ENCODE results near the genes PNLDC1 and SLC22A1.

GRCh38 chr6:158861720-158862432, 42.7 kb upstream of the EZR start:
- PRO-cap, result no peak

DNA sequence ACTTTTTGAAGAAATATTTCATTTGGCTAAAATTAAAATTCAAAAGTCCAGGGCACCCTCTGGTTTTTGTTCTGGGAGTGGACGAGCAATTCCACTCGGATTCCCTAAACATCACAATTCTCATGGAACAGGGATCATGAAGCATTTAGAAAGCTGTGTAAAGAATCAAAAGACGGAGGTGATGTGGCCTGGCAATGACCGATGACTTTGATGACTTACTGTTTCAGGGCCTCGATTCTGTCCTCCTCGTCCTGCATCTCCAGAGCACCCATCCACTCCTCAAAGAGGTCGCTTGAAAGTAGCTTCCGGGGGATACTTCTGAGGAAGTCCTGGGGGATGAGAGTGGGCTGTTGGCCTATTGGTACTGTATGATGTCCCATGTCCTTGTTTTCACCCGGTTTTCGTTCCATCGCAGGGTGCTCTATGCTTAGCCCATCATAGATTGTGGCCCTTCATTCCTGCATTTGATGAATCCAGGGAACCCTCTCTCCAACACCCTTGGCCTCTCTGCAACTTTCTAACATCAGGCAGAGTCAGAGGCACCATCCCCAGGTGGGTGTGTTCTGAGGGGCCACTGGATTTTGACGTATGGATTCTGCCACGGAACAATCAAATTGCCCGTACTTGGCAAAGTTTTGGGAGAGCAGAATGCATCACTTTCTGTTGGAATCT, 4.2 kb downstream of the TAGAP start:
- PRO-cap, result no peak

DNA sequence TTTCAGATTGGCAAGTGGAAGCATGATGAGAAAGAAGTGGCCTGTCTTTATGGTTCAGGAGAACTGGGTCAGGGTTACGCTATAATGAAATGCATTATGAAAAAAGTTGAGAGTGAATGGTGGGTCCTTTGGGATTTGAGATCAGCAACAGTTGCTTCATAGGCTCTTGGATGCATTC, 1.8 kb downstream of the TAGAP start:
- PRO-cap, result unidirectional peak, plus-strand start at position 106 of the sequence

DNA sequence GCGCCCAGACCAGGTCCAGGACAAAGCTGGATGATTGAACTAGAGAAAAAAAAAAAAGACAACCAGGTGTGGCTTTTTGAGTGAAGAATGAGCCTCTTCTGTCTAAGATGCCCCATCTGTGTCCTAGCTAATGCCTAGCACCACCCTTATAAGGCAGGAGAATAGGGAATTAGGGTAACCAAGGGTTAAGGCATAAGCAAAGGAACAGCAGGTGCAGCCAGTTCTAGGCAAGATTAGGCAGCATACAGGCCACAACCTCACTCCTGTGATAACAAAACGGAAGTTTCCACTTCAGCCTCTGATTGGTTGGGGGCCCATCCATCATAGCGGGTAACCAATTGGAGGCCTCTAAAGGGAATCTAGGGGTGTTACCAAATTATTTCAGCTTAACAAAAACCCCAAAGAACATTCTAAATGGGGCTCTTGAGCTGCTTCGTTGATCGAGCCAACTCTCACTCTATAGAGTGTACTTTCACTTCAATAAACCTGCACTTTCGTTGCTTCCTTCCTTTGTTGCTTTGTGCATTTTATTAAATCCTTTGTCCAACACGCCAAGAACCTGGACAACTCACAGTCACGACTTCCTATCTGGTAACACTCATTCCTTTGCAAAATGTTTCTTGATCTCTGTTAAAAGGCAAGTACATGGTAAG, 61.9 kb upstream of the TAGAP start:
- PRO-cap, result no peak

- PRO-cap, result no peak
Observed at GRCh38 chr6:159119591-159120410, 49.4 kb upstream of the FNDC1 start.

DNA sequence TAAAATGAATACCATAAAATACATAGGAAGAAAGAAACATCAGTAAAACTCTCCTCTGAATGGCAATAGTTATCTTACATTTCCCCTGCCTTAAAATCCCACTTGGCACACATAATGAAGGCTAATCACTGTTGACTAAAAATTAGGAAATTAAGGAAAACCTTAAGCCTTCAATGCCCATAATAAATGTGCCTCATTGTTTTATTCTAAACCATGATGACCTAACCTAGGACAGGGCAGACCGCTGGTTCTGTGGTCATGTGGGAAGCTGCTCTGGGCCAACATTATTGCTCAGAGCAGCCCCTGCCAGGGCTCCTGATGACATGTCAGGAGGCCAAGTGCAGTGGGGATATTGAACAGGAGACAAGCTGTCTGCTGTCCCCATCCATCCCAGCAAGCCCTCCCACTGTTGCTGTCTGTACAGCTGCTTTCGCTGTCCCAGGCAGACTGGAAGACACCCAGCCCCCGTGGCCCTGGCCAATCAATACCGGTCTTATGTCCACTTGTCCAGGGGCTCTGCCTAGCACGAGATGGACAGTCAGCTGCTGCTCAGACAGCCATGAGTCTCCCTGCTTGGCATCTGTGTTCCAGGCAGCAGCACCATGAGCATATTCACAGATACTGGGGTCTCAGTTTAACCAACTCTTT, 43.3 kb upstream of the FNDC1 start:
- PRO-cap, result no peak

DNA sequence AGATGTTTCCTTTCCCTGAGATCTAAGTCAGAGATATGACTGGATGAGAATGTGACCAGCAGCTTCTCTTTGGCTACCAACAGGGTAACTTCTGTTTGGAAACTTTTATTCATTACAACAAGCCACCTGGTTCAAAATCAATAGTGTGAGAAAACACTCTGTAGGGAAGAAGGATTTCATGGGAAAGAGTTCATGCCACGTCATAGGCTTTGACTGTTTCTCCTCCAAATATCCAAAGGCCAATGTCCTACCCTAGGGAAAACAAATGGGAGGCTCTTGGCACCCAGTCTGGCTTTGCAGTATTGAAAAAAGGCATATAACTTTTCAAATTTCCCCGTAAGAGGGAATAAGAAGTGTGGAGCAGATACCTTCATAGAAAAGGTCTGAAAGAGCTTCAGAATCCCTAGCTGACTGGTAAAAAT, 245.5 kb downstream of the FNDC1 start:
- PRO-cap, result no peak

DNA sequence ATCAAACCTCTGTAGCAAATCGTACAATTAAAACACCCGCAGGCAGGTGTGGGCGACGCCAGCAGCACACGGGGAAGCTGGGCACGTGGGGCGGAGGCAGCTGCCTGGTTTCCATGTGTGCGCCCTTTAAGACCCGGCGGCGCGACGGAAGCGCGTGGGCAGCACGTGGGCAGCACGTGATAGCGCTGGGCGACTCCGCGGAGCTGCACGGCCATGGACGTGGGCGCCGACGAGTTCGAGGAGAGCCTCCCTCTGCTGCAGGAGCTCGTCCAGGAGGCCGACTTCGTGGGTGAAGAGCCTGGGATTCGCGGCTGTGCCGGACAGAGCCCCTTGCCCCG, at the start of gene PNLDC1:
Gene PNLDC1, plus strand, starts transcription at position 182 of the 338 bp plus-strand sequence.
- PRO-cap, result no peak

GRCh38 chr6:159983774-159984422, 15.0 kb downstream of the IGF2R start:
- PRO-cap, result no peak

DNA sequence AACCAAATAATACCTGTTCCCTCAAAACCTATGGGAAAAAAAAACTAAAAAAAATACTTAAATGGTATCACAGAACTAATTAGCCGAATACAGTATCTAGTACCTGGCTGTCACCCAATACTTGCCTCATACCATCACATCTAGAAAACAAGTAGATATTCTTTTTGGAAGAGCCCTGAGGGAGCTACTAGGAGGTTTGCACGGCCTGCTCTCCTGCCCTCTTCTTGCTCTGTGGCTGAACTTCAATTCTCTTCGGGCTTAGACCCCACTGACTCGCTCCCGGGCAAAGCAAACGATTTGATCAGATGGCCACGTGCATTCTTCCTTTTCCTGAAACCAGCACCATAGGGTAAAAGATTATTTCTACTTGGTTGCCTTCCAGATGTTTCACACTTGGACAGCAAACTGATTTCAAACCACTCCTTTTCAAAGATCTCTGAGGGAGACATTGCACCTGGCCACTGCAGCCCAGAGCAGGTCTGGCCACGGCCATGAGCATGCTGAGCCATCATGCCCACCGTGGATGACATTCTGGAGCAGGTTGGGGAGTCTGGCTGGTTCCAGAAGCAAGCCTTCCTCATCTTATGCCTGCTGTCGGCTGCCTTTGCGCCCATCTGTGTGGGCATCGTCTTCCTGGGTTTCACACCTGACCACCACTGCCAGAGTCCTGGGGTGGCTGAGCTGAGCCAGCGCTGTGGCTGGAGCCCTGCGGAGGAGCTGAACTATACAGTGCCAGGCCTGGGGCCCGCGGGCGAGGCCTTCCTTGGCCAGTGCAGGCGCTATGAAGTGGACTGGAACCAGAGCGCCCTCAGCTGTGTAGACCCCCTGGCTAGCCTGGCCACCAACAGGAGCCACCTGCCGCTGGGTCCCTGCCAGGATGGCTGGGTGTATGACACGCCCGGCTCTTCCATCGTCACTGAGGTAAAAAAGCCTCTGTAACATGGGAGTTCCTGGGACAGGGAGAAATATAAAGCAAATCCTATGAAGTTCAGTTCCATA, at the start of gene SLC22A1:
Gene SLC22A1, plus strand, starts transcription at position 390 of the 999 bp plus-strand sequence.
- PRO-cap, result no peak

DNA sequence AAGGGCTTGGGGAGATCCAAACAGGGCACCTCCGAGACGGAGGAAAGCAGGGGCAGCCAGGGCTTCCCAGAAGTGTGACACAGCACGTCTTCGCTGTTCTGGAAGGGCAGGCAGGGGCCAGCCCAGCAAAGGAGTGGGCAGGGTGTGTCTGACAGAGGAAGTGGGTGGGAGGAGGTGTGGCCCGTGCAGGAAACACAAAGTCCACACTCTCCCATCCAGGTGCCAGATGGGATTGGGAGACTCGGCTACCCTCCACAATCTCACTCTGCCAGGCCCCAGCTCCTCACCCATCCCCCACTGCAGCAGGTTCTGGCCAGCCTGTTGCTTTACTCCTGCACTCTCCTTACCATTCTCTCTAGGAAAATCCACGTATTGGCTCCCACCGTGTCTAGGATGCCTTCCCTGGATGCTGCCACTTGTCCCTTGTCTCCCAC, 41.8 kb upstream of the SLC22A2 start:
- PRO-cap, result no peak

DNA sequence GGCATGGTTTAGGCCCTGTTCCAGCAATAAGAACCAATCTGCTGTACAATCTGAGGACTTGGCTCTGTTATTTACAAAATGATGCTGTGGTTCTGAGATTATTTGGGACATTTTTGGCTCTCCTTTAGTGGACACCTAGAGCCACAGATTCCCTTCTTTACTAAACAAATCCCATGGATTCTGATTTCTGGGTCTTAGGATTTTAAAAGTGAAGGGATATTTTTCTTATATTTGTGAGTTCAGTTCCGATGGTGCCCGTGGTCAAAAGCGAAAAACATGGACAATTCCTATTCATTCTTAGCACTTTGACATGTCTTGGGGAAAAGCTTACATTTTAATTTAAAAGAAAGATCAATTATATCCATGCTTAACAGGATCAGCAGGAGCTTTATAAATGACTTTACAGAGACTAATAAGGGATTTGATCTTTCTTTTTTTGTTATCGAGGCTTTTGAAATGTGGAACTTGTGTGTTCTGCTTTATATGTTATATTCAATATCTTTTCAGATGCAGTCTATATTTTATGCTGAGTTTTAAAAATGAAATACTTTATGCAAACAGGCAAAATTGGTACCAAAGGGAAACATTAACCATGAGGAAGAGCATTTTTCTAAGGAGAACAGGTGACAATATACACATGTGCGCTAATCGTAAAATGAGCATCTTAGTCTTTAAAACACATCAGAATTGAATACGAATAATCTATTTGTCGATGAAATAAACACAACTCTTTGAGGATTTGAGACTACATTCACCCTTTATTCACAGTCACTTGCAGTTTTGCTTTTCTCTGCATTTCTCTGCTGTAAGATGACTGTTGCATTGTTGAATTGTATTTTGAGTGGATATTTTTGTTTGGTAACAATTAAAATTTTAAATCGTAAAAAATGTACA, 103.8 kb downstream of the SLC22A3 start:
- PRO-cap, result no peak

- PRO-cap, result no peak
Observed at GRCh38 chr6:160704679-160705275, 2.7 kb downstream of the PLG start.

- PRO-cap, result no peak
Observed at GRCh38 chr6:160707238-160707476, 5.1 kb downstream of the PLG start.

DNA sequence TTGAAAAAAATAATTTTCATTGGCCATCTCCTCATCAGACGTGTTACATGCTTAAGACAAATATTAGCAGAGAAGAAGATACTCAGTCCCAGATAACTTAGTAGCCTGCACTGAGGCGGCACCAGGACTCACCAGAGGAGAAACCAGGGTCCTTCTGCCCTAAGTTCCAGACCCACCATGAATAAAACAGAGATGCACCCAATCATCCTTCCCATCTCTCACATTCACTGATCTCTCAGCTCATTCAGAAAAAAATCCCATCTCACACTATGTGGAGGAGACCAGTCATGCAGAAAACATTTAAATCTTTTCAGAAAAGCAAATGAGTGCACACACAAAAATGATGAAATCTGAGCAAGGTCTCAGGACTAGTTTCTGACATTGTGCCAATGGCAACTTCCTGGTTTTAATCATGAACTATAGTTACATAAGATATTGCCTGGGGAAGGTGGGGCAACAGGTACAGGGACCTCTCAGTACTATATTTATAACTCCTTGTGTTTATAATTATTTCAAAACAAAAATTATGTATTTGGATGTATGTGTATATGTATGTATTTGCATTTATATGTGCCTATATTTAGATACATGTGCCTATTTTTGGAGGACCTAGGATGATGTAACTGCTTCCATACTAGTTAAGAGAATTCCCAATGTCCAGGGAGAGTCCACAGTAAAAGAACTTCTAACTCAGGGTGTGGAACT, 71.8 kb upstream of the MAP3K4 start:
- PRO-cap, result no peak

- PRO-cap, result no peak
Observed at GRCh38 chr6:161029497-161030072, 38.0 kb downstream of the MAP3K4 start.

DNA sequence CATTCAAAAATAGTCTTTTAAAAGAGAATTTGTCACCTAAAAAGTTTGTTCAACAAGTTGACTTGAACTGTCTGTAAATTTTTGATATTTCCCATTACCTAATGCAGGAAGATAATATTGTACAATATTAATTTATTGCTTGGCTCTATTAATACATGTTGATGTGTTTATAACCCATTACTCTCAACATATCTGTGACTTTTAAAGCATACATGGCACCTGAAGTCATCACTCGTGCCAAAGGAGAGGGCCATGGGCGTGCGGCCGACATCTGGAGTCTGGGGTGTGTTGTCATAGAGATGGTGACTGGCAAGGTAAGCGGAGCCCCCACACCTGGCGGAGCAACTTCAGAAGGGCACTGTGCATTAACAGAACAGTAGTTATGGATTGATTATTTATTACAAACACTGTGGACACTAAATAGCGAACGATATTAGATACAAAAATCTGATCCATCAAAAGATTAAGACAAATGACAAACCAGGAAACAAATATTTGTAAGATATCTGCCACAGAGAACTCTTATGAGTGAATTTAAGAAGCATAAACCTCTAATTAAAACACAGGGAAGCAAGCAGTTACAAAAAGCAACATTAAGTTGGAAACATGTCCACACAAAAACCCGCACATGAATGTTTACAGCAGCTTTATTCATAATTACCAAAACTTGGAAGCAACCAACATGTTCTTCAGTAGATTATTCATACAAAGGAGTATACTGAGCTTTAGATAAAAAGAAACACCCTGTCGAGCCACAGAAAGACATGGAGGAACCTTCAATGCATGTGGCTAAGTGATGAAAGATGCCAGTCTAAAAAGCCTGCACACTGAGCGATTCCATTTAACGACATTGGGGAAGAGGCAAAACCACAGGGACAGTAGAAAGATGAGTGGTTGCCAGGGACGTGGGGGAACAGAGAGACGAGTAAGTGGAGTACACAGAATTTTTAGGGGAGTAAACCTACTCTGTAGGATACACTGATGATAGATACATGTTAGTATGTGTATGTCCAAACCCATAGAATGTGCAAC, 121.2 kb downstream of the MAP3K4 start:
- PRO-cap, result no peak

GRCh38 chr6:161216108-161217157, 57.4 kb downstream of the AGPAT4 start:
- PRO-cap, result no peak

- PRO-cap, result no peak
Observed at GRCh38 chr6:162055274-162055914, 672.2 kb downstream of the PRKN start.

GRCh38 chr6:162119222-162119783, 608.3 kb downstream of the PRKN start:
- PRO-cap, result no peak

Data from neutrophil (primary cell).